AG10803 (cell line): ENCODE measurements around the genes MSL3 and TLR8.

DNA sequence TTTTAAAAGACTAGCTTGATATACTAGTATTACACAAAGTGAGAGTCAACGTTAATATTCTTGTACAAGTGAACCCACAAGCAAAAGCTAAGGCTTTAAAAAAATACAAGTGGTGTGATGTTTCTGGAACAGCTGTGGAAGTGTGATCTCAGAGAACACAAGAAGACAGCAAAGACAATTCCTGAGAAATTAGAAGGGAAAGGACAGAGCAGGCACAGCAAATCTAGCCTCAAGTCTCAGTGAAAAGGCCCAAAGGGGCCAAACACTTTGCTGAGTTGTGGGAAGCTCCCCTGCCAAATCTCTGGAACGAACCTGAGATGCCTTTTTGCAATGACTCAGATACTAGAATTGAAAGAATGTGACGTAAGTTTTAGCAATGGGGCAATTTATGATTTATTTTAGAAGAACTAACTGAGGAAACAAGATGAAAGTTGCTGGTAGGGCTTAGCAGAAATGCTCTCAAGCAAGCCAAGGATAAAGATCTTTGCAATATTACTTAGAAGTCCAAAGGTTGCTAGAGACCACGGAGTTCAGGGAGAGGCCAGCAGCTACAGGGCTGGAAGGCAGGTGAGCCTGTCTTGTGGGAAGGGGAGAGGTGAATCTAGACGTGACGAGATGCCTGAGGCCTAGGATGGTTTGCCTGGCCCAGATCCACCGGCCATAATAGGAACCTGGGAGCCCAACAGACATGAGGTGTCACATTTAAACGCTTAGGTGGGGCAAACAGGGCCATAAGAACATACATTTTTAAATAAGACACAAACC is 92.9 kb downstream of the AMELX start:
- RRBS, result no CpG with 5 or more reads among the region's 8 CpGs

DNA sequence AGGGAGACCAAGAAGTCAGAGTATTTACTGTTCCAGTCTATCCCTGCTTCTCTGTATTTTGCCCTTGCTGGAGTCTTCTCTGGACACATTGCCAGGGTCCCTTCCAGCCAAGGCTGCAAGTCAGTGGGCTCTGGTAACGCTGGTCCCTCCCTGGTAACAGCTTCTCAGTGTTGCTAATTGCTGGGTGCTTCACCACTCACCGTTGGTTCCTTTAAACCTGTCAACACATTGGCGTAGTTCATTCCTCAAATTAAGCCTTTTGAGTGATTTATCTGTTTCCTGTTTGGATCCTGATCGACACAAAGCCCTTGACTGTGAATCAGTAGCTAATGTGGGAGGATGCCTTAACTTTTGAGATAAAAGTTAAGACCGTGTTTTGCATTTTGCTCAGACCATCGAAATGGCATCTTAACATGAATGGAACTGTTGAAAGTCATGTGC is 125.8 kb downstream of the AMELX start:
- RRBS, result no CpG with 5 or more reads among the region's 6 CpGs

DNA sequence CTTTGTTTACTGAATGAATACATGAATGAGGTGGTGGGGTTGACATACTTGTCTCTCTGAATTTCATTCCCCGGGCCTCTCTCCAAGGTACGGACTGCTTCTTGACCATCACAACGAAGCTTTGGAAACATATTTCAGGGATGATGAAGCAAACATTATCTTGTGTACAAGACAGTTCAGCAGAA is 168.2 kb downstream of the AMELX start:
- RRBS, result no CpG with 5 or more reads among the region's 3 CpGs

DNA sequence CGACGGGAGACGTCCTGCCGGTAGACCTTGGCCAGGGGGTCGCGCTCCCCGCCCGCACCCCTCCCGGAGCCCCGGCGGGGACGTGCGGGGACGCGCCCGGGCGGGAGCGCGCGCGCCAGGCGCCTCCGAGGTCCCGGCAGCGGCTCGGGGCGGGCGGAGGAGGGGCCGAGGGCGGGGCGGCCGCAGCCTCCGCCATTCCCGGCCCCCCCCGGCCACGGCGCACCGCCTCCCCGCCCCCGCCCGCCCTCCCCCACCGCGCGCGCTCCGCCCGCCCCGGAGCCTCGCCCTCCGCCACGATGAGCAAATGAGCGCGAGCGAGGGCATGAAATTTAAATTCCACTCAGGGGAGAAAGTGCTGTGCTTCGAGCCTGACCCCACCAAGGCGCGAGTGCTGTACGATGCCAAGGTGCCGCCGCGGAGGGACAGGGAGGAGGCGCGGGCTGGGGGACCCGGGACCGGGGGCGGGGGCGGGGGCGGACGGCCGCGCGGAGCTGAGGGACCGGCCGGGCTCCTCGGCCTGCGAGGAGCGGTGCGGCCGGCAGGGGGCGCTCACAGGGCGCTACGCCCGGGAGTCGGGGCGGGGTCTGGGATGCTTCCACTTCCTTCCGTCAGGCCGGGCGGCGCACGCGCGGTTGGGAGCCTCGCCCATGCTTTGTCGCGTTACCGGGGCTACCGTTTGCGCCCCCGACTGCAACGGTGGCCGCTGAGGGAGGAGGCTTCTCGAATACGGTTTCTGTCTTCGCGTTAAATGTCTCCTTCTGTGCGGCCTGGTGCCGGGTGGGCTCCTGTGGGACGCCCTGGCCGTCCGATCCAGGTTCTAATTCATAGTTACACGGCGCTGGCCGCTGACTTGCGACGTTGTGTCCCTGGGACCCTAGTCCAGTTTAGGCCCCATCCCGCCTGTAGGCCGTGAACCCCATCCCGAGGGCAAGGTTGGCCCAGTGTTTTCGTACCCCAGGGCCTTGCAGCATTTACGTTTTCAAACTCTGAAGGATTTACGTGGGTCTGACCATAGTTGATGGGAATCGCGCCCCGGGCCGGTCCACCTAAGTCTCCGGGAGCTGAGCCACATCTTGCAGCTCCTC is at the start of gene MSL3:
MSL3 (plus strand) TSS at position 278 of the 1,085 bp plus-strand sequence.
- RRBS, result 2% methylated on average over 56 of the region's 126 CpGs

DNA sequence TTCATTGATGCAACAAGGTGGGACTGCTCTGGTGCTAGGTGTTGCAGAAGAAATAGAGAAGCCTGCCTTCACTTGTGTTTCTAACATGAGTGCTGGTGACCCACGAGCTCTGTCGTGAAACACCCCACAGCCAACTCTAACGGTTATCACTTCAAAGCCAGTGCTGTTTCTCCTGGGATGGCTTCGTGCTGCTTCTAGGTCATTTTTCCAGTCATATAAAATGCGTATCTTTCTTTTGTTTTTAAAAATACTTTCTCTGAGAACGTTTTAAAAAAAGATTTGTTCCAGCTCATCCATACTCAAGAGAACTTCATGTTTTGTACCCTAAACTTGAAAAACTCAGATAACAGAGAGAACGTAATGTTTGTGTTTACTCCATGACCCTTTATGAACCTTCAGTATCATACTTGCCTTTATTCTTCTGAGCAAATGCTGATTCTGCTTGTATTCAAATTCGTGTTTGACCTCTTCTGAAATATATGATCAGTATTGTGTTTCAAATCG is 18.7 kb upstream of the PRPS2 start:
- RRBS, result no CpG with 5 or more reads among the region's 9 CpGs

- RRBS, result no CpG with 5 or more reads among the region's 5 CpGs
These were observed at the start of gene TLR8 for GRCh38 chrX:12906559-12906836. Gene TLR8 (plus strand): TSS chrX:12906620.

- RRBS, result no CpG with 5 or more reads among the region's 3 CpGs
These were observed 18.0 kb upstream of the TMSB4X start for GRCh38 chrX:12956849-12957317.

- RRBS, result no CpG with 5 or more reads among the region's 3 CpGs
These were observed 7.1 kb downstream of the TMSB4X start for GRCh38 chrX:12981955-12982376.

- RRBS, result 94% methylated on average over 4 of the region's 22 CpGs
These were observed 905 bp downstream of the FAM9C start for GRCh38 chrX:13043432-13043998.

DNA sequence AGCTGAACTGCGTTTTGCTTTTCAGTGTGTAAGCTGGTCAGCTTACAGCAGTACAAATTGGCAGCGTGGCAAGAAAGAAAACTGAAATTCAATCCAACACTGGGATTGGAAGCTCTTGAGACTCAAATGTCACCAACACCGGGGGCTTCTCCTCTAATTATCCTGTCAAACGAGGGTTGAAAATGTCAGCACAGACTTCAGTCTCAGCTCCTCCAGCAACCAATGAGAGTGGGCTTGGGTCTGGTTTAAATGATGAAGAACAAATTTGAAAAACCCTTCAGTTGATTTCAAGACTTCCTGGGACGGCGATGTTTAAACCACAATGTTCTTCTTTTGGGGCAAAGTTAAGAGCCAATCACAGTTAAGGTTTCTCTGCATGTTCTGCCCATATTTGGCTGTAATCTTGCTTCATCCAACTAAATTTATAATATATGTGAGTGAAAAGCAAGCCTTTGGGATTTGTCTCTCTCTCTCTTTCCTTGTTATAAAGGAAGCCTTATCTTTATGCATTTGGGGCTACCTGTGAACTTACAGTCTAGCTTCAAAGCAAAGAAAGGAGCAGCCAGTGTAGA is 46.6 kb upstream of the FAM9C start:
- RRBS, result no CpG with 5 or more reads among the region's 6 CpGs

GRCh38 chrX:13379096-13379784 is 59.4 kb upstream of the ATXN3L start:
- RRBS, result no CpG with 5 or more reads among the region's 31 CpGs

- RRBS, result no CpG with 5 or more reads among the region's 1 CpG
These were observed 4.8 kb downstream of the RAB9A start for GRCh38 chrX:13693694-13694133.

- RRBS, result no CpG with 5 or more reads among the region's 13 CpGs
These were observed 9.4 kb downstream of the TRAPPC2 start for GRCh38 chrX:13724917-13725440.

DNA sequence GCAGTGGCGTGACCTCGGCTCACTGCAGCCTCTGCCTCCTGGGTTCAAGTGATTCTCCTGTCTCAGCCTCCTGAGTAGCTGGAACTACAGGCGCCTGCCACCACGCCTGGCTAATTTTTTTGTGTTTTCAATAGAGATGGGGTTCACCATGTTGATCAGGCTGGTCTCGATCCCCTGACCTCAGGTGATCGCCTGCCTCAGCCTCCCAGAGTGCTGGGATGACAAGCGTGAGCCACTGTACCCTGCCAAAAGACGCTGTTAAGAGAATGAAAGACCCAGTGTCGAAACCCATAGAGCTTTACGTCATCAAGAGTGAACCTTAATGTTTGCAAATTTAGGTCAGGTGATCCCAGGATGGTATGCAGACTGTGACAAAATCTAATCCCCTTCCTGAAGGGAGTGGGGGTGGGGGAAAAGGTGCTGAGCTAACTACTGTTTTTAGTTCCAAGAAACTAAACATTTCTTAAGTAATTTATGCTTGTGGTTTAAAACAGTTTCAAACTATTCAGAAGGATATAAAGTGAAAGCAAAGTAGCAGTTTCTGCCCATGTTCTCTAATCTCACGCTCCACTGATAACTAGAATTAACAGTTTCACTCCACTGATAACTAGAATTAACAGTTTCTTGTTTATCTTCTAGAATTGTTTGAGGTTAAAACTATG is 8.2 kb downstream of the OFD1 start:
- RRBS, result no CpG with 5 or more reads among the region's 11 CpGs

- RRBS, result no CpG with 5 or more reads among the region's 3 CpGs
These were observed 17.3 kb downstream of the ASB11 start for GRCh38 chrX:15297955-15298713.

- RRBS, result no CpG with 5 or more reads among the region's 5 CpGs
These were observed 5.3 kb downstream of the ASB11 start for GRCh38 chrX:15310079-15310668.

- RRBS, result no CpG with 5 or more reads among the region's 4 CpGs
These were observed 1.0 kb downstream of the ASB11 start for GRCh38 chrX:15314250-15314932.

- RRBS, result no CpG with 5 or more reads among the region's 1 CpG
These were observed 1.8 kb upstream of the PIGA start for GRCh38 chrX:15337136-15337492.

DNA sequence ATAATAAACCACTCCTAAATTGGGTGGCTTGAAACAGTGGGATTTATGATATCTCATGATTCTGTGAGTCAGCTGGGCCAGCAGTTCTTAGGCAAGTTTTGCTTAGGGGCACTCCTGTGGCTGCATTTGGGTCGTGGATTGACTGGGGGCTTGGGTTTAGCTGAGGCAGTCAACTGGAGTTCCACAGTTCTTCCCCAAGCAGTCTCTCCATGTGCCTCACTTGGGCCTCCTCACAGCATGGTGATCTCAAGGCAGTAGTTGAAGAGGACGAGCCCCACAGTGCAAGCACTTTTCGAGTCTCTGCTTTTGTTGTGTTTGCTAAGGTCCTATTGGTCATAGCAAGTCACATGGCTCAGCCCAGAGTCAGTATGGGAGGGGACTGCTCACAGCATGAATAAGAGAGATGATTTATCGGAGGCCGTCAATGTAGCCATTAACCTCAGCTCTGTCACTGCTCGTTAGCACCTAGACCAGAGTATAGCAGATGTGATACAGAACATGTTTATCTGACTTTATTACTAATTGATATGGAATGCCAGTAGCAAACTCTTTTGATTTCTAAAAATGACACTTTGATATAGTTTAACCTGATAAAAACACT is 29.7 kb downstream of the BMX start:
- RRBS, result no CpG with 5 or more reads among the region's 6 CpGs